Measurements from ENCODE around the genes SLC22A14 and XIRP1.

DNA sequence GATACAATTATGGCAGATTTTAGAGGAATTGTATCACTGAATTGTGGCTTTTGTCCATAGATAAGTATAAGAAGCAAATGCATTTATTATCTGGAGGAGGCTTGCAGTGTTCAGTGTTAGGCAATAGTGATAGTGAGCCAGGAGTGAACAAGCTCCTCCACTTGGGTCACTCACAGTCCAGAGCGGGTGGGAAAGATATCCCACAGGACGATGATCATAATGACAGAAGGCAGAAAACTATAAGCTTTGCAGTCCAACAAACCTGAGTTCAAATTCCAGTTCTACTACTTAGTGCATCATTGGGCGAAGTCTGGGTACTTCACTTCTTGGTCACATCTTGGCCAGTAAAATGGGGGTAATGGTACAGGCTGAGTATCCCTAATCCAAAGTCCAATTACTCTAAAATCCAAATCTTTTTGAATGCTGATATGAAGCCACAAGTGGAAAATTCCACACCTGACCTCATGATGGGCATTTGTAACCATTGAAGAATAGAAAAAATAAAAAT is 63.9 kb upstream of the VILL start:
- PRO-cap, result no peak
- RAMPAGE, long total RNA, result no peak

GRCh38 chr3:37955905-37956357 is 34.7 kb upstream of the VILL start:
- PRO-cap, result no peak
- RAMPAGE, long total RNA, result no peak

GRCh38 chr3:37962777-37963605 is 27.6 kb upstream of the VILL start:
- PRO-cap, result no peak
- RAMPAGE, long total RNA, result no peak

DNA sequence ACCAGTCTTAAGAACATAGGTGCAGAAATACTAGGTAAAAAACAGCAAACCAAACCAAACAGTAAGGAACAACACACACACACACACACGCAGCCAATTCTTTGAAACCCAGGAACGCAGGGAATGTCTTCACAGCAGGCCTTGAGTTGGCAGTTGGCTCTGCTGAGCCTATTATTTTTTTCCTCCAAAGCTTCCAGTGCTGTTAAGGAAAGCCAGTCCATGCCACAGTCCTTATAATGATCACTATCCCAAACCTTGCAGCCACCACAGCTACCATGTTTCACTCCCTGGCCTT is 30.4 kb downstream of the DLEC1 start:
- PRO-cap, result no peak
- RAMPAGE, long total RNA, result no peak

DNA sequence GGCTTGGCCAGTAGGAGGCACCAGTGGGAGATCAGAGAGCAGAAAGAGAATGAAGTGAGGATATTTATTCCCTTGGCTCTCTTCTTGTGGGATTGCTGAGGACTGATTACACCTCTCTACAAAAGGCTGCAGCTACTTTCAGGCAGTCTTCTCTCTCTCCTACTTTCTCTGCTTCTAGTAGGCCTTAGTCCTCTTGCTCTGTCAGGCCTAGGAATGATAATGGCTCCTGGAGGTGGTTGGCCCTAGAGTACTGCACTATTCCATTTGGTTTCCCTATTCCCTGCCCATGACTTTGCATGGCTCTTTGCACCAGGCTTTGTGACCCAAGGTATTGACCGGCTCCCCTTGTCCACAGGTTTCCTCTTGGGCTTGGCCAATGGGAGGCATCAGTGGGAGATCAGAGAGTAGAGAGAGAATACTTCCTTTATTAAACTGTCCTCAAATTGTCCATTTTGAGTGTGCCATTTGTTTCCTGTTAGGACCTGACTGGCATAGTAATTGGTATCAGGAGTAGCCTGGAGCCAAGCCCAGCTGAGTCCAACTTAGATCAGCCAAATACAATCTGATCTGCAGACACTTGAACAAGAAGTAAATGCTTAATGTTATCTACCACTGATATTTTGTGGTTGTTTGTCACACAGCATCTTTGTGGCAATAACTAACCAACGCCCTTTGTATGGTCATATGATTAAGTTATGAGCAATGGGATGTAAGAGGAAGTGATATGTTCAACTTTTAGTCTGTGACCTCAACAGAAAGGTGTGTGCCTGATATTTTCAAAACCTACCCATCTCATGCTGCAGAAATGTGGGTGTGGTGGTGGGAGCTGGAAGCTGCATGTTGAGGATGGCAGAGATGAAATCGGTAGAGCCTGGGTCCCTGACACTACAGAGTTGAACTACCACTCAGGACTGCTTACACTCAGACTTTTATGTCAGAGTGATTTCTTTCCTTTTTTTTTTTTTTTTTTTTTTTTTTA is 13.2 kb downstream of the MYD88 start:
- PRO-cap, result no peak
- RAMPAGE, long total RNA, result no peak

DNA sequence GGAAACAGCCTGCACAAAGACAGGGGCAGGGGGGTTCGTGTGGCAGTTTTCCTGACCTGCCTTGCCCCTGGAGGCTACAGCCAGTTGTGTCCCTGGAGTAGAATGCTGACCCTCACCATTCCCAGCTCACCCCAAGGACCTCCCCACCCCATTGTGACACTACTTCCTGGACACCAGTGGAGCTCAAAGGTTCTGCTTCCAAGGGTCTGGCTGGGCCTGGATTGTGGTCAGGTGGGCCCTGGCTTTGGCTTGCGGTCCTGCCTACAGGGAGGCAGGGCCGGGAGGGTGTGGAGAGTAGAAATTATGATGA is at the start of gene SLC22A14:
Gene SLC22A14, plus strand, starts transcription at position 186 of the 310 bp plus-strand sequence.
- PRO-cap, result no peak
- RAMPAGE, long total RNA, result no peak

- PRO-cap, result no peak
- RAMPAGE, long total RNA, result no peak
Observed at GRCh38 chr3:38454122-38455018, 680 bp downstream of the ACVR2B start.

GRCh38 chr3:38523850-38524501 is 27.8 kb downstream of the EXOG start:
- PRO-cap, result no peak
- RAMPAGE, long total RNA, result no peak

DNA sequence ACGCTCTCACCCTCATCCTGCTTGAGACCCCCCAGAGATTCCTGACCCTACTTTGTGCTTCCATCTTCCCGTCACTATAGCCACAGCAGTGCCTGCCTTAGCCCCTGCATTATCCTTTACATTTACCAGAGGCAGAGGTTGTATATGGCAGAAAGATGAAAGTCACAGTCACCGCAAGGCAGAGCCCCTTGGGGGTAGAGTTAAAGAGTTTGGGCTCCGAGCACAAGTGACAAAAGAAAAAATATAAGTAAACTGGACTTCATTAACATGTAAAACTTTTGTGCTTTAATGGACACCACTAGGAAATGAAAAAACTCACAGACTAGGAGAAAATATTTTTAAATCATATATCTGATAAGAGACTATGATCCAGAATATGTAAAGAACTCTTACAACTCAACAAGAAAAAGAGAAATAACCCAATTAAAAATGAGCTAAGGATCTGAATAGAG is 56.6 kb downstream of the EXOG start:
- PRO-cap, result no peak
- RAMPAGE, long total RNA, result no peak

DNA sequence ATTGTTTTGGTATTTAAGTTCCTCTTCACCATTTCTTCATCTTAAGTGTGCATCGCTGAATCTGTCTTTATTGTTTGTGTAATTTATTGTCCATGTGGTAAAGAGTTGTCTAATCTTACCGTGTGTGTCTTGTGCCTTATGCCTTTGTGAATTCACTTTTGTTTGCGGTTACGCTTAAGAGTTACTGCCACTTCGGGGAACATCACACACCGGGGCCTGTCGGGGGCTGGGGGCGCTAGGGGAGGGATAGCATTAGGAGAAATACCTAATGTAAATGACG is 773 bp downstream of the WDR48 start:
- PRO-cap, result no peak
- RAMPAGE, long total RNA, result no peak

GRCh38 chr3:39106109-39106449 is 1.3 kb downstream of the GORASP1 start:
- PRO-cap, result no peak
- RAMPAGE, long total RNA, result no peak

DNA sequence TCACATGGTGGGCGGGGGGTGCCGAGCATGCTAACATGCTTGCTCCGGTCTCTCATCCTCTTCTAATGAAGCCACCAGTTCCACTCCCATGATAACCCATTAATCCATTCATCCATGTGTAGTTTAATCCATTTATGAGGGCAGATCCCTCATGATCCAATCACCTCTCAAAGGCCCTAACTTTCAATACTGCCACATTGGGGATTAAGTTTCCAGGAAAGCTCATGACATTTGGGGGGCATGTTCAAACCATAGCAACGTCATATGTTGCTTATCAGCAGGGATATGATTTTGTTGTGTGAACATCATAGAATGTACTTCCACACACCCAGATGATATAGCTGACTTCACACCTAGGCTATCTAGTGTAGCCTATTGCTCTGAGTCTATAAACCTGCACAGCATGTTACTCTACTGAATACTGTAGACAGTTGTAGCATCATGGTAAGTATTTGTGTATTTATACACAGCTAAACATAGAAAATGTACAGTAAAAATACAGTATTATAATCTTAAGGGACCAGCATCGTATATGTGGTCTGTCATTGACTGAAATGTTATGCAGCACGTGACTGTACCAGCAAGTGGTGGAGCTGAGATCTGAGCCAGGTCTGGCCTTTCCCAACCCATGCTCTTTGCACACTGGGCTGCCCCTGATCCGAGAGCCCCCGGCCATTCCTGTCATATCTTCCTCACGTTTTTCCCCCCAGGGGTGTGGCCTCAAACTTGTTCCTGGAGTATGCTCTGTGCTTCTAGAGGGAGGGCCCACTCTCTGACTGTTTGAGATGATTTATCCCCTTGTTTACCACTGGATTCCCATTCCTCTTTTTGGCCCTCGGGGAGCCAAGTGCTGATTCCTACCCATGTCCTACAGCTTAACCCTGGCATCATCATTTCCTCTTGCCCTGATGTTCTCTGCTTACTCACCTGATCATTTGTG is 21.4 kb downstream of the CSRNP1 start:
- PRO-cap, result no peak
- RAMPAGE, long total RNA, result no peak

GRCh38 chr3:39136675-39136874 is 16.8 kb downstream of the CSRNP1 start:
- PRO-cap, result no peak
- RAMPAGE, long total RNA, result no peak

DNA sequence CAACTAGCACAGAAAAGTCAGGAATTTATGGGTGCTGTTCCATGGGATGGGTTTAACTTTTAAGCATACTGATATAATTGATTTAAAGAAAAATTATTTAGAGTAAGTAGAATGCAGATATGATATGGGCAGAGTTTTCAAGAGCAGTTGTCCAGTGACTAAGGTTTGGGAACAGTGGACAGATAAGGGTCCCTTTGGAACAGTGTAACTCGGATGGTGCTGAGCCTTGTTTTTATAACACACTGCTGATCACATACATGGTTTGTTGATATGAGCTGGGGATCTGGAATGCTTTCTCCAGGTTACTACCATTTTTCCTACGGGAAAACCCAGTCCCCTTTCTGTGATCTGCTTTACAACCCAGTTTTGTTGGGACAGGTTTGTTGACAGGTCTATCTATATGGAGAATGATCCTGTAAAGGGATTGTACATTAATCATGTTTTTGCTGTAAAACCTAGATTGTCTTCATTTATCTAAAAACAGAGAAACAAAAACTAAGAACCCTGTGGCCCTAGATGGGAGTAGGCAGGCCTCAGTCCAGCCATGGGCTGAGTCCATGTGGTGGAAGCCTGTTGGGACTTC is 13.4 kb downstream of the CSRNP1 start:
- PRO-cap, result no peak
- RAMPAGE, long total RNA, result no peak

- PRO-cap, result no peak
- RAMPAGE, long total RNA, result no peak
Observed at GRCh38 chr3:39151187-39151302, 2.3 kb downstream of the CSRNP1 start.

DNA sequence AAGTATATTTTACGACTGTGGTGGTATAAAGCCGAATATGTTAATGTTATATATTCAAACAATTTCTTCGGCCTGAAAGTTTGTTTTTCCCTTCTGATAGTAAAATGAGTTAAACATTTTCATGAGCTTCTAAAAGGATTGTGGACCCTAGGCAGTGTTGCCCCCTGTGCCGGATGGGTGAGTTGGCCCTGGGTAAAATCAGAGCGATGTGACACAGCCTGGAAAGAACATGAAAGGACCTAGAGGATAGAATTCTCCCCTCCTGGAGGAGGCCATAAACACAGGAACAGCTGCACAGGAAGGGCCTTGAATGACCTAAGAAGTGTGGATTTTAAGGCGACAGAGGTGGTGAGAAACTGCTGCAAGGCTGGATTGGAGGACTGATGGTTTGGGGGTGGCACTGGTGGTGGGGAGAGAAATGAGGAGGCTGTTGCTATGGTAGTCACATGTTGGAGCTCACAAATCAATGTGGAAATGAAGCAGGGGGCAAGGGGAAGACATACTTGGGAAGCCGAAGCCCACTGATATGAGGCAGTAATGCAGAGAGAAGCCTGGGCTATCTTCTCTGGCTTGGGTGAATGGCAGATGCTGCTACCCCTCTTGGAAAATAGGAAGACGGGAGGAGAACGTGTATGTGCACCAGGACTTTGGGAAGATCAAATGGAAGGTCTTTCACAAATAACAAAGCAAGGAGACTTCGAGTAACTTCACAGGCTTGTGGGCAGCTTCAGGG is 13.8 kb downstream of the XIRP1 start:
- PRO-cap, result no peak
- RAMPAGE, long total RNA, result no peak

- PRO-cap, result no peak
- RAMPAGE, long total RNA, result no peak
Observed at GRCh38 chr3:39180426-39181305, 11.7 kb downstream of the XIRP1 start.

DNA sequence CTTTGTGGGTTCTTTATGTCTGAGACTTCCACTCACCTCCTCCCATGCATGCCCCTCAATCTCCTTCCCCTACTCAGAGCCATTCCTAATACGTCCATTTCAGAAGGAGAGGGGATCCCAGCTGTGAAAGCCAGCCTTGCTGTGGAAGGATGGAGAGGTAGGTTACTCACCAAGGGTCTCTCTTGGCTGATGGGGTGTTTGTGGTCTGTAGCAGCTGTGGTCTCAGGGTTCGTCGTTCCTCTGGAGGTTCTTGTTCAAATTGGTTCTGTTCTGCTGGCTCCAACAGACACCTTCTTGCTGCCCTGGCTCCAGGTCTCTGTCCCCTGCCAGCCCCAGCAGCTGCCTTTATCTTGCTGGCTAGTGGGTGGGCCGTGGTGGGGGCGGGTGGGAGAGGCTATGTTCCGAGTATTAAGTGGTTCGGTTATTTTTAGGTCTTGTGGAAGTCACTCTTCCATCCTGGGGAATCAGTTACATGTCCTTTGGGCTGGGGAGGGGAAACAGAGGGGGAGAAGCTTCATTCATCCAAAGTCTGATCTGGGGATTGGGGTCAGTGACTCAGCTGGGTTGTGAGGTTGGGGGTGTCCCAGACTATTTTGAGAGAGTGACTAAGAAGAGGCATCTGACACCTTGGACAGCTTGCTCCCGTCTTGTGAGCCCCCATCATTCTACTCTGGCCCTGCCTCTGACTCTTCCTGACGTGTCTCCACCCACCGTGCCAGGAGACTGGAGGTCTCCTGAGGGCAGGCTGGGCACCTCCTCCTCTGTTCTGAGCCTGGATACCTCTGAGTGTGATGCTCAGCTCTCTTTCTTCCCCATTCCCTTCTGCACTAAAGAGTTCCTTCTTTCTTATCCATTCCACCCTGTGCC is at the start of gene XIRP1:
Gene XIRP1, minus strand, starts transcription at position 320 of the 867 bp plus-strand sequence.
- PRO-cap, result no peak
- RAMPAGE, long total RNA, result no peak

- PRO-cap, result no peak
- RAMPAGE, long total RNA, result no peak
Observed at GRCh38 chr3:39260779-39261516, 18.9 kb downstream of the CX3CR1 start.

- PRO-cap, result no peak
- RAMPAGE, long total RNA, result no peak
Observed at GRCh38 chr3:39271347-39271941, 8.4 kb downstream of the CX3CR1 start.

Data from Karpas-422 (cell line).